Lower leg skin (tissue), 2 donors: ENCODE measurements around the genes COG8 and WWP2.

DNA sequence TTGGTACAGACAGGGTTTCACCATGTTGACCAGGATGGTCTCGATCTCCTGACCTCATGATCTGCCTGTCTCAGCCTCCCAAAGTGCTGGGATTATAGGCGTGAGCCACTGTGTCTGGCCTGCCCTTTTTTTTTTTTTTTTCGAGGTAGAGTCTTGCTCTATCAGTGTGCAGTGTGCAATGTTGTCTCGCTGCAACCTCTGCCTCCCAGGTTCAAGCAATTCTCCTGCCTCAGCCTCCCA is 4.6 kb downstream of the ZFP90 start:
- PRO-cap, result no peak
- RAMPAGE, long total RNA, 2 experiments, result no peak in any of the 2 experiments

GRCh38 chr16:68644278-68644534 is 904 bp upstream of the CDH3 start:
- PRO-cap, result no peak
- RAMPAGE, long total RNA, 2 experiments, result no peak in any of the 2 experiments

- PRO-cap, result no peak
- RAMPAGE, long total RNA, 2 experiments, result no peak in any of the 2 experiments
These were observed 5.1 kb upstream of the CDH1 start for GRCh38 chr16:68731817-68732556.

DNA sequence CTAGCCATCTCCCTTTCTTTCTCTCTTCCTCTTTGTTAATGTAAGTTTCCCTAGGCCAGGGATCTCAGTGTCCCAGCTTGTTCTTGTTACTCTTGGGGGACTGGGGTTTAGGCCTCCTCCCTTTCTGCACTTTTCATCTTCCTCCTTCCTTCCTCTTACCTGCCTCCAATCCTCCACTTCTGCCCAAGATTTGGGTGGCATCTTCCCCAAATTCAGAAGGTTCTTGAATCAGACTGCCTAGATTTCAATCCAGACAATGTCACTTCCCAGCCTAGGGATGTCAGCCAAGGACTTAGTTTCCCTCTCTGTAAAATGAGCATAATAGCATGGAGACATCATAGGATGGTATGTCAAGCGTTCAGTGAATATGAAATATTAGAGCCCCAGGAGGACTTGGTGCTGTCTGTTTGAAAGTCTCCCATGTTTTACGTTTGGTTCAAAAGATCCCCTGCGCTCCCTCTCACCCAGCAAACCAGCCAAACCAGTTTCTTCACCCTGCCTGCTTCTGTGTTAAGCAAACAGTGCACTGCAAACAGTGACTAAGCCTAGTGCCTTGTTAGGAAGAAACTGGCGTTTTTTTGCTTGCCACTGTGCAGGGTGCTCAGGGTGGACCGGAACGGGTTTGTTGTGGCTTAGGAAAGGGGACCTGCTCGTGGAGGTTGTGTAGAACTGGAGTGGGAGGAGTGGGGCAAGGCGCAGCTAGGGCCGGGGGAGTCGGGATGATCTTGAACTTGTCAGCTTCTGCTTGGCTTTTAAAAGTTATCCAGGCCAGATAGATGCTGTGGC is 7.5 kb downstream of the CDH1 start:
- PRO-cap, result no peak
- RAMPAGE, long total RNA, 2 experiments, result no peak in any of the 2 experiments

DNA sequence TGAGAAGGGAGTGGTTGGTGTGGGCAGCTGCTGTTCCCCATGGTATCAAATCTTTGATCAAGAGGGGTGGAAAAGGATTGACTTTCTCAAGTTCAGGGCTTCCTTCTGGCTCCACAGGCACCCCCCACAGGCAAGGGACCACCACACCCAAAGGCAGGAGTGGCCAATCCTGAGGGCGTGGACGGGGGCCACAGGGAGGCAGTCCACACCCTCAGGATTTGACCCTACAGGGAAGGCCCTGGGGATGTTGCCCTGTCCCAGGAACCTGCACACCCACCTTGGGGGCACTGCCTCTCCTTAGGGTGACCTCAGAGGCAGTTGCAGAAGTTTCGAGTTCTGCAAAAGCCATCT is 44.9 kb downstream of the CDH1 start:
- PRO-cap, result no peak
- RAMPAGE, long total RNA, 2 experiments, result no peak in any of the 2 experiments

DNA sequence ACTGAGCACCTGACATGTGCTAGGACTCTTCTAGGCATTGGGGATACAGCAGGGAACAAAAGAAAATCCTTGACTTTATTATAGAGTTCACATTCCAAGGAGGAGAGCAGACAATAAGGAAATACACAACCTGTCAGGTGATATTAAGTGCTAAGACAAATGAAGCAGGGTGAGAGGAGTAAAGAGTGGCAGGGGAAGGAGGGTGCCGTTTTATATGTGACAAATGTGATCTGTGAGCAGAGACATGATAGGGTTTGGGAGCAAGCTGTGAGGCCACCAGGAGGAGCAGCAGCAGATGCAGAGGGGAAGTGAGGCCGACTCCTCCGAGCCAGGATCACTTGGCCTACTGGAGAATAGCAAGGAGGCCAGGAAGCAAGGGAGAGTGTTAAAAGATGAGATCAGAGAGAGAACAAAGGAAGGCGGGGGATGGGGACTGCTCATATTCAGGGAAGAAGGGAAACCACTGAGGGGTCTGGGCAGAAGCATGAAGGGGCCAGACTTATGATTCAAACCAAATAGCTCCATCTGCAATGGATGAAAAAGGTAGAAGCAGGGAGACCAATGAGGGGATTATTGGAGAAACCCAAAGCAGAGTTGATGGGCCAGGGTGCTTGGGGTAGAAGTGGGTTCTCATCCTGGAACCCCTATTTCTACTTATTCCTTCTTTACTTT is 129.4 kb downstream of the TANGO6 start:
- PRO-cap, result no peak
- RAMPAGE, long total RNA, 2 experiments, result no peak in any of the 2 experiments

- PRO-cap, result no peak
- RAMPAGE, long total RNA, 2 experiments, result no peak in any of the 2 experiments
These were observed 16.4 kb upstream of the HAS3 start for GRCh38 chr16:69089034-69089474.

GRCh38 chr16:69115063-69116055 is 9.9 kb downstream of the HAS3 start:
- PRO-cap, result no peak
- RAMPAGE, long total RNA, 2 experiments, result no peak in any of the 2 experiments

DNA sequence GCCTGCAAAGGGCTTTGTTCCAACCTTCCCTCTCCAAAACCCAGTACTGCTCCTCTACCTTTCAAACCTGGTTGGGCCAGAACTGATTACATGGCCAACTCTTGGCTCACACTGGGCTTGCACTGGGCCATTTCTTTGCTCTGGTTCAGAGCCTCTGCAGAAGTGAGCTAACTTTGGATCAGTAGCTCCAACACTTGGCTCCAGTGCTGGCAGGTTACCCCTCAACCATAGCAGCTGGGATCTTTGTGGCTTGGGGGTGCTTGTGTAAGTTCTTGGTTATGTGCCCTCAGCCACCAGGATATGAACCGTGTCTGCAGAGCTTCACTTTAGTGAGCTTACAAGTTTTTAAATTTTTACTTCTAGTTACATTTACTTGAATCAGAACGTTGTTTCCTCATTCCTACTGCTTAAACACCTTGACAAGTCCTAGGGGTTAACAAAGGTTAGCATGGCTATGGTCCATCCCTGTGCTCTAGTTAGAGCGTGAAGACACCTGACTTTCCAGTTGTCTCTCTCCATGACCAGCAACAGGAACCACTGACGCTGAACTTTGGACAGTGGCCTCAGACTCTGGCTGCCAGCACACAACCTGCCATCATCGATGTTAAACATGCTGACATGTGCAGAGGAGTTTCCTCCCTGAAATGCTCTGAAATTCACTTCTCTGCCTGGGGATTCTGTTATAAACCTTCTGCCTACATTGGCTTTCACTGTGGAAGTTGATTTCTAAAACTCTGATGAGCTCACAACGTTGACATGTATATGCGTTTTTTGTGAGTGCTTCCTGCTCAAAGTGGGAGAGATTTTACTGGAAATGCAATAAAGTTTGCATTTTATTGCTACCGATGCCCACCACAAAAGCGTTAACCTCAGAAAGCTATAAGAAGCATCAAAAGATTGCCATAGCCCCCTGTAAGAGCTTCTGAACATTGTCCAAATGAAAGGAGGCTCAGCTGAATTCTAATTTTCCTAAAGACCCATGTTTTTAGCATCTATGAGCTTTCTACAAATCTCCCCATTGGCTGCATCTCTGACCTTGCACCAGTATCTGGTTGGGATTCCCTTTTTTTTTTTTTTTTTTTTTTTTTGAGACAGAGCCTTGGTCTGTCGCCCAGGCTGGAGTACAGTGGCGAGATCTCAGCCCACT is 3.9 kb downstream of the PDF start:
- PRO-cap, result no peak
- RAMPAGE, long total RNA, 2 experiments, result no peak in any of the 2 experiments

DNA sequence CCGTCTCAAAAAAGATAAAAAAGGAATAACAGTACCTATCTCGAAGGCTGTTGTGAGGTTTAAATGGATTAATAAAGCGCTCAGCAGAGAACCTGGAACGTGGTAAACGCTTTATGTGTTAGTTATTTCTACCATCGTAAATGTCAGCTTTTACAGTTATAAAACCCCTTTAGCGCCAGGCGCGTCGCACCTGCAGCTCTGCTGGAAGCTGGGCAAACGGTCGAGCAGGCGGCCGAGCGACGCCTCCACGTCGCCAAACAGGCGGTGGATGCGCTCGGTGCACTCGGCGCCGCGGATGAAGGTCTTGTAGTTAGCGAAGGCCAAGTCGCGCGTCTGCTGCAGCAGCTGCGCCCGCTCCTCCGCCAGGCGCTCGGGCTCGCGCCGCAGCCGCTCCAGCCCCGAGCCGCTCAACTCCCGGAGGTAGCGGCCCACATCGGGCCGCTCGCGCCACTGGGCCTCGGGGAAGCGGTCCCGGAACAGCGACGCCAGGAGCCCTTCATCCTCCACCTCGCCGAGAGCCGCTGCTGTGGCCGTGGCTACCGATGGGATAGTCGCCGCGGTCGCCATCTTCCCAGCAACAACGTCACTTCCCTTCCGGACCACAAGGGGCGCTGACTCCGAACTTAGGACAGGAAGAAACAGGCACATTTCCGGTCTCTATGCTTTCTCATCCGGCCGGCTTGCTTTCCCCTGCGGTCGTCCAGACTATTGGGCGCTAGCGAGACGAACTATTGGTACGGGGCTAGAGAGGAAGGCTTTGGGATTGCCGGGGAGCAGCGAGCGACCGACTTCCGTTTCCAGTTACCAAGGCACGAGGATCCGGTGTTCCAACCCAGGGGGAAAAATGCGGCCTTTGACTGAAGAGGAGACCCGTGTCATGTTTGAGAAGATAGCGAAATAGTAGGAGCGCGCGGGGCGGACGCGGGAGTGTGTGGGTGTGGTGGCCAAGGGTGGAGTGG is at the start of gene COG8:
COG8 (minus strand) TSS at position 579 of the 959 bp plus-strand sequence.
- PRO-cap, result bidirectional peak, plus-strand start at position 708 of the sequence, minus-strand start at position 589 of the sequence
- RAMPAGE, long total RNA, 2 experiments, result start-site peak on the plus strand in 1 of 2 experiments, centred at position 813 of the sequence, 130 reads per replicate

DNA sequence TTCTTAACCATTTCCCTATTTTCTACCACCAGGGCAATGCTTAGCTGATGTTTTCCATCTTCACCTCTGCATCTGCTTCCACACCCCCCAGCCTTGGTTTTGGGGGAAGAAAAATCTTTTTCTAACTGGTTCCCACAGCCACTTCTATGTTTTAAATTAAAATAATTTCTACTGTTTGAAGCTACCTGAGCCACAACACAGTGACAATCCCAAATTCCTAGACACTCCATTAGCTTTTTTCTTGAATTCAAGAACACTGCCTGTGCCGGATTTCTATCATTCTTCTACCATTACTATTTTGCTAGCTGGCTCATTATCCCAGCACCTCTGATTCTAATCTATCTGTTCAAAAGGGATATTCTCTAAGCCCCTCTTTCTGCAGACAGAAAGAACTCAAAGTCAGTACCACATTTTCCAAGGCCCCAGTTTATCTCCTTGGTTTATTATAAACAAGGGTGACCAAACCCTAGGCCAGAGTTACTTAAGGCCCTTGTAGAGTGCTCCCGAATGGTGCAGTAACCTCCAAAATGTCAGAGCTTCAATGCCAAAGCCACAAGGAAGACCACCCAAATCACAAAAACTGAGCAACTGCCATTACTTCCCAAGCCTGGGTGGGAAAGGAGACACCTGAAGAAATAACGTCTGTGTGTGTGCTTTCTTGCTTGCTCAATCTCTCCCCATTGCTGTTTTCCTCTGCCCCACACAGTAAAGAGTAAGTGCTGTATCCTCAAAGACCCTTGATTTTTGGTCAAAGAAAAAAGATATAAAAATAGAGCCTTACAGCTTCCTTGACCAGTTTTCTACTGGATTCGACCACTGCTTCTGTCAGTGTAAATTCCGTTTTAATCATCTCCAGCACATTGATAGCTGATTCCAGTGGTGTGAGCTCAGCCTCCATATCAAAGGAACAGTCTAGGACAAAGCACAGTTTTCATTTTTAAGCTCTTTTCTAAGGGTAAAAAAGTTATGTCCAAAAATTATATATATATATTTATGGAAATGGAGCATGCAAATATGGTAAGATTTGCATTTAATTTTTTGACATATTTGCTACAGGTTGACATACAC is 1.7 kb downstream of the TERF2 start:
- PRO-cap, result no peak
- RAMPAGE, long total RNA, 2 experiments, result start-site peak on the minus strand in 1 of 2 experiments, centred at position 543 of the sequence, 12 reads per replicate

GRCh38 chr16:69428962-69429770 is 4.7 kb downstream of the CYB5B start:
- PRO-cap, result no peak
- RAMPAGE, long total RNA, 2 experiments, result no peak in any of the 2 experiments

DNA sequence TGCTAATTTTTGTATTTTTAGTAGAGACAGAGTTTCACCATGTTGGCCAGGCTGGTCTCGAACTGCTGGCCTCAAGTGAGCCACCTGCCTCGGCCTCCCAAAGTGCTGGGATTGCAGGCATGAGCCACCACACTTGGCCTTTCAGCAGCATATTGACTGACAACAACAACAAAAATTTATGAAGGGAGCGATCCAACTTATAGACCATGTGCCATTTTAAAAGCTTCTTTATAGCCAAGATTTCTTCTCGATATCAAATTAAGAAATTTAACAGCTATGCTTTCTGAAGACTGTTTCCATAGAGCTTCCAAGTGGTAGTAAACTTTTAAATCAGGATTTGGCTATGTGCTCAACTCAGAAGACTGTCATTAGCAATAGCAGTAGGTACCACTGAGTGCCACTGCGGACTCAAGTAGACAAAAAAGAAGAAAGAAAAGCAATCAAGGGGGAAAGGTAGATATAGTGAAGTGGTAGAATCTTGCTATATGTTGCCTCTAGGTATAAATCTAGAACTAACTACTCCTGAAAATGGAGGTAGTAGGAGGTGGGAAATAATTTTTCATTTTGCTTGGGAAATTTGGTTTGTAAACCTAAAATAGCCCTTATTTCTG is 36.5 kb downstream of the NQO1 start:
- PRO-cap, result no peak
- RAMPAGE, long total RNA, 2 experiments, result no peak in any of the 2 experiments

DNA sequence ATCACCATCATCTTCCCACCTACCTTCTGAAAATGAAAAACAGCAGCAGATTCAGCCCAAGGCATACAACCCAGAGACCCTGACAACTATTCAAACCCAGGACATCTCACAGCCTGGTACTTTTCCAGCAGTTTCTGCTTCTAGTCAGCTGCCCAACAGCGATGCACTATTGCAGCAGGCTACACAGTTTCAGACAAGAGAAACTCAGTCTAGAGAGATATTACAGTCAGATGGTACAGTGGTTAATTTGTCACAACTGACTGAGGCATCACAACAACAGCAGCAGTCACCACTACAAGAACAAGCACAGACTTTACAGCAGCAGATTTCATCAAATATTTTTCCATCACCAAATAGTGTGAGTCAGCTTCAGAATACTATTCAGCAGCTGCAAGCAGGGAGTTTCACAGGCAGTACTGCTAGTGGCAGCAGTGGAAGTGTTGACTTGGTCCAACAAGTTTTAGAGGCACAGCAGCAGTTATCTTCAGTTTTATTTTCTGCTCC is 34.5 kb downstream of the NQO1 start:
- PRO-cap, result no peak
- RAMPAGE, long total RNA, 2 experiments, result no peak in any of the 2 experiments

DNA sequence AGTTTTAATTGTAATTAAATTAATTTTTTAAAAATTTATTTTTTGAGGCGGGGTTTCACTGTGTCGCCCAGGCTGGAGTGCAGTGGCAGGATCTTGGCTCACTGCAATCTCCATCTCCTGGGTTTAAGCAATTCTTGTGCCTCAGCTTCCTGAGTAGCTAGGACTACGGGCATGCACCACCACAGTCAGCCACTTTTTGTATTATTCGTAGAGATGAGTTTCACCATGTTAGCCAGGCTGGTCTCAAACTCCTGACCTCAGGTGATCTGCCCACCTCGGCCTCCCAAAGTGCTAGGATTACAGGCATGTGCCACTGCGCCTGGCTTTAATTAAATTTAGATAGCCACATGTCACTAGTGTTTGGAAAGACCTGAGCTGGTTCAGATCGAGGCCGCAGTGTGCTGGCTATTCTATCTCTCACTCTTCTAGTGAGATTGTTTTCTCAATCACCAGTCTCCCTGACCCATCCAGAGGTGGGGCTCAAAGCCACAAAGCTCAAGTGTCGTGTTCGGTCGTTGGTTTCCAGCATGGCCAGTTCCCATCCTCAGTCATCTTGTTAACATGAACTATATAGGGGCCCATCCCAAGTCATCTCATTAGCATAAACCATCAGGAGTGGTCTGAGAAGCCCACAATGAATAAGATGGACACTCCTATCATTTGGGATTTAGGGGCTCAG is 2.1 kb upstream of the NQO1 start:
- PRO-cap, result no peak
- RAMPAGE, long total RNA, 2 experiments, result no peak in any of the 2 experiments

DNA sequence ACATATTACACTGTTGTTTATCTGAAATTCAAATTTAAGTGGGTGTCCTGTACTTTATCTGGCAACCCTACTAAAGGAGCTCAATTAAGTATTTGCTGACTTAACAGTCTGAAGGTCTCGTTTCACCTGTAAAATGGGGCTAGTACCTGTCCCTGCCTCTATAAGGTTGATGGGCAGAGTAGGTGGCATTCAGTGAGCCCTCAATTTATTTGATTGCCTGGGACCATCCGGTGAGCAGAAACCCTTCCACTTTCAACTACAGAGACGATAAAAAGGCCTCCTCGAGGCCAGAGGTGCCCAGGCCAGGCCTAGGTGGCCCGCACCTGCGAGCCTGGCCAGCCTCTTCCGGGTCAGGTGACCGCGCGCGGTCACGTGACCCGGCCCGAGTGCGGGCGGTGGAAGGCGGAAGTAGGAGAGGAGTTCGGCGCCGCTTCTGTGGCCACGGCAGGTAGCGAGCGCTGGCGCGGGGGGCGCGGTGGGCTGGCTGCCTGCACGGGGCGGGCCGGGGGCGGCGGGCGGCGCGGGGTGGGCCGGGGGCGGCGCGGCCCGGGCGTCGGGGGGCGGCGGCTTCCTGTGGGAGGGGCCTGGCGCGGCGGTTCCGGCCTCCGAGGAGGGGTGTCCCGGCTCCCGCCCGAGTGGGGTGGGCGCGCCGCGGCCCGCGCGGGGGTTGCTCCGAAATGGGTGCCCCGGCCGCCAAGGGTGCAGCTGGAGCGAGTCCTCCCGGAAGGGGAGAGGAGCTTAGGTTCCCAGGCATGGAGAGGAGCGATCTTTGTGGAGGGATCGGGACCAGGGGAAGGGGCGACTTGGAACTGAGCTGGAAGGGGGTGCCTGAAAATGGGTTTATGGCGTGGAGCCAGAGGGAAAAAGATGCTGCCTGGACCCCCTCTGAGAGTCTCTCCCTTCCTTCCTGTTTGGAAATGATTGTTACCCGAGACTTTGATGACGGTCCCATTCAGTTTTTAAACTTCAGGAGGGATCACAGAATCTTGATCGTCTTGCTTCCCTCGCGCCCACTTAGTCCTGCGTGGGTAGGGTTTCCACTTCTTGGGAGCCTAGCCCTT is at the start of gene WWP2:
WWP2 (plus strand) TSS at position 389 of the 1,061 bp plus-strand sequence.
- PRO-cap, result bidirectional peak, plus-strand start at position 380 of the sequence, minus-strand start at position 347 of the sequence
- RAMPAGE, long total RNA, 2 experiments, result start-site peak on the plus strand in 2 of 2 experiments, centred at positions 401 to 403 of the sequence, 109 to 357 reads per replicate

DNA sequence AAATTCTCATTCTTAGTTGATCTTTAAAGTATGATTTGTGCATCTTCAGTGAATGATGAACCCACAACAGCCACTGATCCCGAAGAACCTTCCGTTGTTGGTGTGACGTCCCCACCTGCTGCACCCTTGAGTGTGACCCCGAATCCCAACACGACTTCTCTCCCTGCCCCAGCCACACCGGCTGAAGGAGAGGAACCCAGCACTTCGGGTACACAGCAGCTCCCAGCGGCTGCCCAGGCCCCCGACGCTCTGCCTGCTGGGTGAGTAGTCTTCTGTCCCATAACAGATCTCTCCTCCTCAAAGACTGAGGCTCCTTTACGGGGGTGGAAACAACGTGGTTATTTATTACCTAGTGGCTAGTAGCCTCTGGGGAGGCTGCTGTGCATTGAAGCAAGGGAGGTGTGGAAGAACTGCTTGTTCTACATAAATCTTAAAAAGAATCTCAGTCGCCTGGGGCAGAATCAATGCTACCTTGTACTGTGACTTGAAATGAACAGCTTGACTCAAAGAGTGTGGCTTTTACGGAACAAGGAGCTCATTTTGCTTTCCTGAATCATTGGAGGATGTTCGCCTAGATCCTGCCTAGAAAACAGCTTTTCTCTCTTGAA is 63.0 kb upstream of the CLEC18A start:
- PRO-cap, result no peak
- RAMPAGE, long total RNA, 2 experiments, result no peak in any of the 2 experiments

DNA sequence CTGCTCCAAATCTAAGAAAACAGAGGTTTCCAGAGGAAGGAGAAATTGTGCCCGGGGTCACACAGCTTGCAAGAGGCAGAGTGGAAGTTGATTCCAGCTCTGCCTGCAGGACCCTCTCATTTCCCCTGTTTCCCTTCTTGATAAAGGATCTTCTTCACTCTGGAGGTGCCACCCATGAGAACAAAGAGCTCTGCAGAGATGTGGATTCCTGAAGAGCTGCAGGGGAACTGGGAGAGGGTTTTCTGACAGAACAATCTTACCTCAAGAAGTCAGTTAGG is 26.1 kb downstream of the CLEC18A start:
- PRO-cap, result no peak
- RAMPAGE, long total RNA, 2 experiments, result no peak in any of the 2 experiments

DNA sequence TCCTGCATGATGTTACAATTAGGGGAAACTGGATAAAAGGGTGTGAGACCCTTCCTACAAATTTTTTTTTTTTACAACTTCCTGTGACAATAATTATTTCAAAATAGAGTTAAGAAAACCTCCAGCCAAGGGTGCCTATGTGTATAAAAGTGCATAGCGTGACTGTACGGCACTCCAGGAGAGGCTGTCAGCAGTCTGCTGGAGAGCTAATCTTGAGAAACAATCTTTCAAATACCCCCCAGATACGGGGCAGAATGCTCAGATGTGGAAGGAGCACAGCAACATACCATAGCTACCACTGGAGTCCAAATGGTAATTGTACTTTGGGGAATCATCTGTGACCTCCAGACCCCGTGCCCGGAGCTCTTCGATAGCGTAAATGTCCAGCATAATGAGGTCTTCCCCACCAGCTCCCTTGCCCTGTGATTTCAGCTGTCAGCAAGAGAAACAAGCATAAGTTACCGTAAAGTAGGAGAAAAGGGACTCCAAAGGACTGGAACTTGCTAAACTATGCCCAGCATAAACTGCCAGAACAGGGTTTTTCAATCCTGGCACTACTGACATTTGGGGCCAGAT is 13.0 kb upstream of the EXOSC6 start:
- PRO-cap, result no peak
- RAMPAGE, long total RNA, 2 experiments, result no peak in any of the 2 experiments

DNA sequence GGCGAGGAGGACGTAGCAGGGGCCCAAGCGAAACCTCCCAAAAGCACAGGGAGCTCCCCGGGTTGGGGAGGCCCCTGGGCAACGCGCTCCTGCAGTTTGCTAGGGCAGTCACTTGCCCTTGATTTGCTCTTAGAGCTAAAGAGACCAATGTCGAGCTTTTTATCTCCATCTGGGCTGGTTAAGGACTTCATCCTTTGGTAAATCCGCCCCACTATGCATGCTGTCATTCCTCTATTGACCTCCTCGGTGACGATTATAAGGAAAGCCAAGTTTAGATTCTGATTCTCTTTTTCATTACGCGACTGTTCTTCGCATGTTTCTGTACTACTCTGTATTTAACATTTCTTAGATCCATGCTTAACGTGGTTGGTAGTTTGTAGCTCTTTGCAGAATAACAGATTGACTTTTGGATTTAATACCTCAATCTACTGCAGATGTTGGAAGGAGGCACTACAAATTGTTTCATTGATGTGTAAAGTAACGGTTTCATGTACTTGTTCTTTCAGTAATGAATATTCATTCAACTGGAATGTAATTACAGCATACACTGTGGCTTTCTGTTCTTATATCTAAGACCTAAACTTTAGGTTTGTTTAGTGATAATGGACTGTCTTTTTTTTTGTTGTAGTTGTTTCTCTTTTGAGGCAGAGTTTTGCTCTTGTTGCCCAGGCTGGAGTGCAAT is 505 bp downstream of the DDX19A start:
- PRO-cap, result no peak
- RAMPAGE, long total RNA, 2 experiments, result no peak in any of the 2 experiments